ENCODE measurements around a stretch of chr17.

- PRO-cap, 2 experiments, result no peak in any of the 2 experiments
Observed at GRCh38 chr17:21387651-21388466, 11.7 kb downstream of the KCNJ12 start.

GRCh38 chr17:21524008-21524791 lies 148.0 kb downstream of the KCNJ12 start:
- PRO-cap, 2 experiments, result no peak in any of the 2 experiments

GRCh38 chr17:21532451-21533306 lies 156.5 kb downstream of the KCNJ12 start:
- PRO-cap, 2 experiments, result no peak in any of the 2 experiments

GRCh38 chr17:21612247-21612795 lies 80.0 kb upstream of the KCNJ18 start:
- PRO-cap, 2 experiments, result no peak in any of the 2 experiments

DNA sequence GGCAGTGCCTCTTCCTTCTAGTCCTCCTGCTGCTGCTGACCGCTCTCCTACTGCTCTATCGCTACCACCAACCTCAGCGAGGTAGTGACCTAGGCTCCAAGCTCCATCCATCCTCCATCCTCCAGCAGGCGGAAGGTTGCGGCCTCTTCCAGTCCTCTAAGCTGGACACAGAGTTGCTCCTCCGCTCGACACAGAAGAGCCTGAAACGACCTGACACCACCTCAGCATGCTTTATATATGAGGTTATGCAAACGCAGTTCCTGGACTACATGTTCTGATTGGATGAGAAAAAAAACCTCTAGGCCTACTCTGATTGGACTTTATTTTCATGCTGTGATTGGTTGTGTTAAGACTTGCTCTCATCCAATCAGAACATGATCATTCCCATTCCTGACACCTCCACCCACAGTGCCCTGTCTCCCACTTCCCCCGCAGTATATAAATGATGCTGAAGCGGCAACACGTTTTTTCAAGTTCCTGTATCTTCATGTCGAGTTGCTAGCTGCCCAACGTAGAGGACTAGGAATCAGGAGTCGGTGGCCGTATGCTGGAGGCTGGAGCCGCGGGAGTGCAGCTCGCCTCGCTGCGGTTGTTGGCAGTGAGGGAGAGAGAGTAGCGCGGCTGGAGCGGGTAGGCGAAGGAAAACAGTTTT lies 398.1 kb downstream of the KCNJ18 start:
- PRO-cap, 2 experiments, result no peak in any of the 2 experiments

GRCh38 chr17:22304742-22305245 lies 612.5 kb downstream of the KCNJ18 start:
- PRO-cap, 2 experiments, result no peak in any of the 2 experiments

GRCh38 chr17:22523975-22524819 lies 831.9 kb downstream of the KCNJ18 start:
- PRO-cap, 2 experiments, result no peak in any of the 2 experiments

- PRO-cap, 2 experiments, result no peak in any of the 2 experiments
Observed at GRCh38 chr17:27088983-27089377, 204.9 kb upstream of the WSB1 start.

GRCh38 chr17:27239016-27239504 lies 54.9 kb upstream of the WSB1 start:
- PRO-cap, 2 experiments, result no peak in any of the 2 experiments

DNA sequence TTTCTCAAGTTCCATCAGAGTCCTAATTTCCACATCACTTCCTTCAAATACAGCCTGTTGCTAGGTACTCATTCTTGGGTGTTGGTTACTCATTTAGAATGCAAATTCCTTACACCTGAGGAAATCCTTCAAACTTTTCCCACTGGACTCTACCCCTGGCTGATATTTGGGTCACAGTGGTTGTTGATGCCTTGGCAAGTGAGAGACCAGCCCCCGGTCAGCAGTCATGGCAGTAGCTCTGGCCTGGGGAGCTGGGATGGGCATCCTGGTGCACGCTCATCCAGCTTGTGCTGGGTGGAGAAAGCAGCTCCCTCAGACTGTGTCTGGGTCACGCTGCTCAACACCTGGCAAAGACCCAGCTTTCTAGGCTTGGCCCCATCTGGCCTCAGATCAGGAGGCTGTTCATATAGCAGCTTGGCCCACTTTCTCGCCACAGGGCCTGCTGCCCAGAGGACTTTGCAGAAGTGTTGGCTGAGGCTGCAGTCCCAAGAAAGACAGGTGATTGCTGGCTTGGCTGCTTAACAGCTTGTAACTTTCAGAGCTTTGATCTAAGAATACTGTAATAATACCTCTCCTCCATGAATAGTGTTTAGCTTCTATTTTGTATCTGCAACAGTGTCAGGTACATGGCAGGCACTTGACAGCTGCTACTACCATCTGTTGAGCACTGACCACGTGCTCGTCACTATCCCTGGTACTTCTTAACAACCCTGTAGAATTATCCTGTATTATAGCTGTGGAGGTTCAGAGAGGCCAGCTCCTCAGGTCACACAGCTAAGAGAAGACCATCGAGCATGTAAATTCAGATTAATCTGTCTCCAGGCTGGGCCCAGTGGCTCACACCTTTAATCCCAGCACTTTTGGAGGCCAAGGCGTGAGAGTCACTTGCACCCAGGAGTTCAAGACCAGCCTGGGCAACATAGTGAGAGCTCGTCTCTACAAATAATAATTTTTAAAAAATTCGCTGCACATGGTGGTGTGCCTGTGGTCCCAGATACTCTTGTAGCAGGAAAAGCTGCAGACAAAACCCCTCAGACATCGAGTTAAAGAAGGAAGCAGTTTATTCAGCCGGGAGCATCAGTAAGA lies 26.1 kb downstream of the WSB1 start:
- PRO-cap, 2 experiments, result no peak in any of the 2 experiments

DNA sequence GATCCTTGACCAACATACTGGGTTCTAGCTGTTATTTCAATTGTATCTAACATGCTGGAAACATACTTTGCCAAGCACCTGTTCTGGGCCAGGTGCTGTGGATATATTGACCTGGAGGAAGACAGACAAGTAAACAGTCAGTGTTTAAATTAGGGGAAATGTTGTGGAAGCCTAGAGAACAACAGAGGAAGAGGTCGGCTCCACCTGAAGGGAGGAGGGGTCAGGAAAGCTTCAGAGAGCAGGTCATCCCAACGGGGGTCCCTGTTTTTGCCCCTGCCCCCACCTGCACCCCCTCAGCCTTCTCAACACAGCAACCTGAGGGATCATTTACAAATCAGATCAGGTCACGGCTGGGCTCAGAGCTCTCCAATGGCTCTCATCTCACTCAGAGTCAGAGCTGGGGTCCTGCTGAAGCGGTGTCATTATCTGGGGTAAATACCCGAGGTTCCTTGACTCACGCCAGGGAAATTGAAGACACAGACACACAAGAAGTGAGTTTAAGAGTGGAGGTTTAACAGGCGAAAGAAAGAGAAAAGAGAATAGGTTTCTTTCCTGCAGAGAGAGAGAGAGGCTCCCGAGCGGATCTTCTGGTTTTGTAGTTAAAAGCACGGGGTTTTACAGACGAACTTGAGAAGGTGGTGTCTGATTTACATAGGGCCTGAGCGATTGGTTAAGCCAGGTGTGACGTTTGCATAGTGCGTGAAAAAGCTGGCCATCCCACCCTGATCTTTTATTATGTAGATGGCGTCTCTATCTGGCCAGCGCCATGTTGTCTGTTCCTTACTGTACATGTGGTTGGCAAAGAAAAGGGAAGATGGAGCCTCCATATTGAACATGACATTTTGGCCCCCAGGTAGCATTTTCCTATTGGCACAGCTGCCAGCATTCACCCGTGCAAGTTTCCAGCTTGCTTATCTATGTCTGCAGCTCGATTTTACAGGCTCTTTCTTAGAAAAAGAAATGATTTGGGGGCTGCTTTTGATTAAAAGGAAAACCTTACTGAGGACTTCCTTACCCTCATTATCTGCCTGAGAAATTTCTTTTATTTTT lies 51.3 kb downstream of the WSB1 start:
- PRO-cap, 2 experiments, result no peak in any of the 2 experiments

DNA sequence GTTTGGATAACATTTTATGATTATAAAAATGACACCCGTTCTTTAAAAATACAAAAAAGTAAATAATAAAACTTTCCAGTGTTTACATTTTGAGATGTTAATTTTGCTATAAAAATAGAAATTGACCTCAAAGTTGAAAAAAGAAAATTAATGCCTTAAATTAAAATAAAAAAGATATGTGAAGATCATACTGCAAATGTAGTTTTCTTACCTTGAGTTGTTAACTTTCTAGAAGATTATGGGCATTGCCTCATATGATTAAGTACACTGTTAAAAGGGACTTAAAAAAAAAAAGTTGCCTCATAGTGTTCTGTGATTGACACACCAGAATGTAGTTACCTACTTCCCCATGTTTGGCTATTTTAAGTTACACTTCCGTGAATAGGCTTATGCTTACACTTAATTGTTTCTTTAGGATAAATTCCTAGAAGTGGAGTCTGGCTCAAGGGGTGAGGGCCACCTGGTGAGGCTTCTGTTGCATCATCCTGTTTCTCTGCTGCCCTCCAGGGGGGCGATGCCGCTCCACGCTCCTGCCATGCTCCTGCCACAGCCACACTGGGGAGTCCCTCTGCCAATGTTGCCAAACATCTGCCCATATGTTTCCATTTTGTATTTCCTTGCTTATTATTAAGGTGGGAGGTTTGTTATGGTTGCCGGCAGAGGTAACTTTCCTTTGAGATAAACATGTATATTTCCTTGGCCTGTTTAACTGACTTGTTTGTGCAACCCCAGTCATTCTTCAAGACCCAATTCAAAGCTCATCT lies 72.9 kb downstream of the KSR1 start:
- PRO-cap, 2 experiments, result no peak in any of the 2 experiments

DNA sequence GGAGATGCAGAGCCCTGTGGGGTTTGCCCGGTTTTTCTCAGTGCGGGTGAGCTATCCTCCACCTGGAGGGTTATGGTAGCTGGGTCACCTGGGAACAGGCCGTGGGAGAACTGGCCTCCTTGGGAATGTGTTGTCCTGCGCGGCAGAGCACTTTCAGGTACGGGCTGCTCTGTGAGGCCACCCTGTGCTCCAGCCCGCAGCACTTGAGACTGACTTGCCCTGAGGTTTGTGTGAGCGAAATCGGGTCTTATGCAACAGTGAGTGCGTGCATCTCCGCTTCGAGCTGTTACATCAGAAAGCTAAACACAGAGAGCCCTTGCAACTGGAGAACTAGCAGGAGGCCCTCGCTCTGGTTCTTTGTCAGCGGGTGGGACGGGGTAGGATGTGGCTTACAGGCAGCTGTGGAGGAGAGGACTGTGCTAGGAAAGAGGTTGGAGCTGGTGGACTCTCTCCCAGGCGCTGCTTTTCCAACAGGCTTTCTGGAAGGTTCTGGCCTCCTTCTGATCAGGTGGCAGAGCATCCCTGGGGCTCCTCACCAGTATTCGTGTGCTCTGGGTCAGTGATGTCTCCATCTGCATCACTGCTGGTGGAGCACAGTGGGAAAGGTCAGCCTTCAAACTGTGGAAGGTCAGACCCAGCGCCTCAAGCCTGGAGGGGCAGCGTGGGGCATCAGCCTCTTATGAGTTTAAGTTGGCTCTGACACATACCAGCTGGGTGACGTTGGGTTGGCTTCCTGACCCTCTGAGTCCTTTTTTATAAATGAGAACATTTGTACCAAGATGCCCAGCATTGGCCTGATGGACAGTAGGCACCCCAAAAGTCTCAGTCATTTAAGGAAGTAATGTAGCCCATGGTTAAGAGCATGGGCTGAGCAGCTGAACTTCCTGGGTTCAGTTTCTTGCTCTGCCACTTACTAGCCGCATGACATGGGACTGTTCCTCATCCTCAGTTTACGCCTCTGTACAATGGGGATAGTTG lies 76.3 kb downstream of the KSR1 start:
- PRO-cap, 2 experiments, result peak in 2 of 2 experiments; most common plus-strand start position 360 of the sequence (in 2); most common minus-strand start position 211 of the sequence (in 2)

- PRO-cap, 2 experiments, result no peak in any of the 2 experiments
Observed at GRCh38 chr17:27782831-27783448, 17.4 kb downstream of the NOS2 start.

GRCh38 chr17:27984438-27985312 lies 57.8 kb upstream of the NLK start:
- PRO-cap, 2 experiments, result no peak in any of the 2 experiments

DNA sequence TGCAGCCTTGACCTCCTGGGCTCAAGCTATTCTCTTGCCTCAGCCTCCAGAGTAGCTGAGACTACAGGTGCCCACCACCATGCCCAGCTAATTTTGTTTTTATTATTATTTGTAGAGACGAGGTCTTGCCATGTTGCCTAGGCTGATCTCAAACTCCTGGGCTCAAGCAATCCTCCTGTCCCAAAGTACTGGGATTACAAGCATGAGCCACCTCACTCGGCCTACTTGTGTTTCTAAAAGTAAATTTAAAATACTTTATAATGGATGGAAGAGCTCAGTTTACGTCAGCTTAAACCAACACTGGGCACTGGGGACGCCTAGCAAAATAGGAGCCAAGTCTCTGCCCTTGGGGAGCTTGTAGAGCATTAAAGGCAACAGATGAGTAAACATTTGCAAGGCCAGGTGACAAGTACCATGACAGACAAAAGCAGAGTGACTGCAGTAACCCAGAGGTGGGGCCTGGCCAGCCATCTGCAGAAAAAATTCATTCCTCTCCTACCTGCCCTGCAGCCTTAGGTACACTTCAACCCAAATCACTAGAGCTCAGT lies 12.2 kb upstream of the NLK start:
- PRO-cap, 2 experiments, result no peak in any of the 2 experiments

GRCh38 chr17:28041540-28042258 lies 778 bp upstream of the NLK start:
- PRO-cap, 2 experiments, result peak in 2 of 2 experiments; most common plus-strand start chr17:28041760 (in 2)

- PRO-cap, 2 experiments, result no peak in any of the 2 experiments
Observed at GRCh38 chr17:28087027-28087998, 44.8 kb downstream of the NLK start.

- PRO-cap, 2 experiments, result no peak in any of the 2 experiments
Observed at GRCh38 chr17:28094239-28094837, 51.9 kb downstream of the NLK start.

DNA sequence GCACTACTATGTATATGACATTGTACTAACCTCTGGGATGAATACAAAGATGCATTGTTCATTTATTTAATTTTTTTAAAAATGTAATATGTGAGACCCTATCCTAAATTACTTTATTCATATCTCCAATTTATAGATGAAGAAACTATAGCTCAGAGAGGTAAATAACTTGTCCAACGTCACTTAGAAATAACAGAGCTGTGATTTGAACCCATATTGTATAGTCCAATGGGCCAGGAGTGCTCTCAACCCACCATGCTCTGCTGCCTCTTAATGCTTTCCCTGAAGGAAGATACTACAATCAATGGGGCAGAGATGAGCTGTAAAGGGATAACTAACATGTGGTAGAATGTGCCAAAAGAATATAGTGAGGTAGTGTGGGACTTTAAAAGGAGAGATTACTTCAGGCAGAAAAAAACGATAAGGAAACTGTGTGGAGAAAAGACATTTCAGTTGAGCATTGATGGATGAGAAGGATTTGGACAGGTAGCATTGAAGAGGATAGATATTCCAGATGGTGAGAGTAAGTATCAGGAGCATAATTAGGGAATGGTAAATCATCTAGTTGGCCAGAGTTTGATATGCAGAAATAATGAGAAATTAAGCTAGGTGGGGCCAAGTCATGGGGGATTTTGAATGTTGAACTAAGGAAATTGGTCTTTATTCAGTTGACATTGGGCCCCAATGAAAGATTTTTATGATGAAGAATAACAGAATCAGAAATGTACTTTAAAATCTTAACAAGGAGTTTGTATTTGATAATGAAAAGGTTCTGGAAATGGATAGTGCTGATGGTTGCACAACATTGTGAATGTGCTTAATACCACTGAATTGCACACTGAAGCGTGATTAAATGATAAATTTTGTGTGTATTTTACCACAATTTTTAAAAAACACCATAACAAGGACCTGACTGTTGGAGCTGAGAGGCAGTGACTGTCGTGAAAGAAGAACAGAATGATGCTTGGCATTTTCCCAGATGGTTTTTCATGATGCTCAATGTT lies 97.4 kb downstream of the NLK start:
- PRO-cap, 2 experiments, result no peak in any of the 2 experiments